ENCODE measurements around the genes SFXN5, EGR4 and SLC4A5.

GRCh38 chr2:72142574-72143400 is 4.9 kb downstream of the CYP26B1 start:
- PRO-cap, 2 experiments = no peak in any of the 2 experiments

GRCh38 chr2:73063746-73064193 is 7.7 kb downstream of the SFXN5 start:
- PRO-cap, 2 experiments = no peak in any of the 2 experiments

DNA sequence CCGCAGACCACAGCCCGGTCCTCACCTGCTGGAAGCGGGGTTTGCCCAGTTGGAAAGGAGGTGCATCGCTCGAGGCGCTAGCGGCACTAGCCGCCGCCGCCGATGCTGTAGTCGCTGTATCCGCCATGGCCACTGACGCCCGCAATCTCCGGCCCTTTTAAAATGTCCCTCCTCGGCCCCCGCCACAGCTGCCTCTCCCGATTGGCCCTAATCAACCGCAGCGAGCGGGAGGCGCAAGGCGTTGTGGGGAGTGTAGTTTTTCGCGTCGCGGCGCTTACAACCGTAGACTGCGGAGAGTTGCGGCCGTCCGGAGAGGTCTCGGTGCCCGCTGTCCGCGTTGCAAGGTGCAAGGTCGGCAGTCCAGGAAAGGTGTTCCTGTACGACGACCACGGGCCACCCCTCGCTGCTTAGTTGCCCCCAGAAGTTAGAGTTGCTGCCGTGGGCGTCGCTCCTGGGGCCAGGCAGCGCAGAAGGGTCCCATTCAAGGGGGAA is at the start of gene SFXN5:
Gene SFXN5, minus strand, starts transcription at position 134 of the 492 bp plus-strand sequence.
- PRO-cap, 2 experiments = peak in 2 of 2 experiments; most common plus-strand start position 285 of the sequence (in 1); most common minus-strand start position 134 of the sequence (in 2)

- PRO-cap, 2 experiments = no peak in any of the 2 experiments
Measured at GRCh38 chr2:73072071-73072629, 638 bp upstream of the SFXN5 start.

GRCh38 chr2:73080544-73081210 is 9.2 kb upstream of the SFXN5 start:
- PRO-cap, 2 experiments = no peak in any of the 2 experiments

- PRO-cap, 2 experiments = no peak in any of the 2 experiments
Measured at GRCh38 chr2:73107453-73108049, 5.2 kb downstream of the RAB11FIP5 start.

- PRO-cap, 2 experiments = no peak in any of the 2 experiments
Measured at GRCh38 chr2:73175519-73176073, 26.8 kb upstream of the NOTO start.

GRCh38 chr2:73226659-73227199 is 6.3 kb downstream of the PRADC1 start:
- PRO-cap, 2 experiments = no peak in any of the 2 experiments

- PRO-cap, 2 experiments = peak in 1 of 2 experiments; most common plus-strand start chr2:73293813 (in 1); most common minus-strand start chr2:73293610 (in 1)
Measured at GRCh38 chr2:73293407-73293924, at the start of gene EGR4. EGR4 (minus strand) TSS chr2:73293548.

DNA sequence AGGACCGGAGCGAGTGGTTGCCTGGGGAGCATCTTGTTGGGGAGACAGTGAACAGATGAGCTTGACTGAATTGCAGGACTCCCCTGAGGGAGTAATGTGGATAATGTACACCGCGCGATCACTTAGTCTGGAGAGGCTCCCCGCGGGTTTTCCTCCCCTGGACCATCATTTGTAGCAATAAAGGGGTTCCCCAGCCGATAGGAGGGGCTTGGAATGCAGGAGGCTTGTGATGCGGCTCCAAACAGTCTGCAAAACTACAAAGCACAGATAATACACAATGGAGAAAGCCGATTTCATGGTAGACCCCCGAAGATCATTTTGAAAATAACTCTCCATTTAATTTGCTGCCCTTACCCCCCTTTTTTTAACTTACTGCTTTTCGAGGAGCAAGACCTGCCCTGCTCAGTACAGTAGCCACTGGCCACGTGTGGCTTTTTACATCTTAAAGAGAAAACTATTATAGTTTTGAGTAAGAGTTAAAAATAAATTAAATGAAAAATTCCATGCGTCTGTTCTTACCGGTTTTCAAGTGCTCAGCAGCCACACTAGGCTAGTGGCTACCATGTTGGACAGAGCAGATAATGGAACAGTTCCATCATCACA is 987 bp downstream of the ALMS1 start:
- PRO-cap, 2 experiments = no peak in any of the 2 experiments

DNA sequence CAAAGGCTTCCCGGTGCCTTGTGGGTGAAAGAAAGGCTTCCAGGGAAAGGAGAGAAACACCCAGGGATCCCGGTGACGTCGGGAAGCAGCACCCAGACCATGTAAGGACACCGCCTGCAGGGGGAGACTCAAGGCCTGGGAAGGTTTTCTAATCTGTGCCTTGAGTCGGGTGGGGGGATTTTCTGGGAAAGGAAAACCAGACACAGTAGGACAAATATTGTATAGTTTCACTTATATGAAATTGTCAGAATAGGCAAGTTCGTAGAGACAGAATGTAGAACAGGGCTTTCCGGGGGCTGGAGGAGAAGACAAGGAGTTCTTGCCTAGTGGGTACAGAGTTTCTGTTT is 42.7 kb upstream of the NAT8 start:
- PRO-cap, 2 experiments = no peak in any of the 2 experiments

- PRO-cap, 2 experiments = no peak in any of the 2 experiments
Measured at GRCh38 chr2:73716341-73717436, 20.5 kb downstream of the TPRKB start.

DNA sequence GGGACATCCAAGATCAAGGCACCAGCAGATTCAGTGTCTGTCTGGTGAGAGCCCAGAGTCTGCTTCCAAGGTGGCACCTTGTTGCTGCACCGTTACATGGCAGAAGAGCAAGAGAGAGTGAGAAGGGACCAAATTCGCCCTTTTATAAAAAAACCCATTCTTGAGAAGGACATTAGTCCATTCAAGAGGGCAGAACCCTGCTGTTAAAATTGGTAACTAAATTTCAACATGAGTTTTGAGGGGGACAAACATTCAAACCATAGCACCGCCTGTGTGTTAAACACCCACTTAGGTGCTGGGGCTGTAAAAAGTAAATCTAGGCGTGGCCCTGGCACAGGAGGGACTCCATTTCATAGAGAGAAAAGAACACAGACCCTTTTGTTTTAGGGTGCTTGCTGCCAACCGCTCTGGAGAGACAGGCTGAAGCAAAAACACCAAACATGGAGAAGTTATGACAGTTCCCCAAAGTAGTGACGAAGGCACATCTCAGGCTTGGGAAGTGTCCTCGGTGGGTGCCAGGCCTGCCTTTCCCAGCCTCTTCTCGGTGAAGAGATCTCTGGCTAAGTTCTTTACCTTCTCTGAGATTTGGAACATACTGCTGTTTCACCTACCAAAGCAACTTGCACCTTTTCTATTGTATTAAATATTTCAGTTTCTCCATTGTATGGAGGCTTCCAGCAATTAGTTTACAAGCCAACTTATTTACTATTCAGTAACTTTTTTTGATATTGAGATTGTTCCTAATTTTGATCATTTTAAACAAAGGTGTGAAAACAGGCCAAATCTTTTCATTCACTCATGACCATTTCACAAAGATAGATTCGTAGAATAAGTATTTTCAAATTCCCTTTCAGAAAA is 5.2 kb downstream of the ACTG2 start:
- PRO-cap, 2 experiments = no peak in any of the 2 experiments

GRCh38 chr2:73925755-73926553 is 726 bp upstream of the DGUOK start:
- PRO-cap, 2 experiments = no peak in any of the 2 experiments

DNA sequence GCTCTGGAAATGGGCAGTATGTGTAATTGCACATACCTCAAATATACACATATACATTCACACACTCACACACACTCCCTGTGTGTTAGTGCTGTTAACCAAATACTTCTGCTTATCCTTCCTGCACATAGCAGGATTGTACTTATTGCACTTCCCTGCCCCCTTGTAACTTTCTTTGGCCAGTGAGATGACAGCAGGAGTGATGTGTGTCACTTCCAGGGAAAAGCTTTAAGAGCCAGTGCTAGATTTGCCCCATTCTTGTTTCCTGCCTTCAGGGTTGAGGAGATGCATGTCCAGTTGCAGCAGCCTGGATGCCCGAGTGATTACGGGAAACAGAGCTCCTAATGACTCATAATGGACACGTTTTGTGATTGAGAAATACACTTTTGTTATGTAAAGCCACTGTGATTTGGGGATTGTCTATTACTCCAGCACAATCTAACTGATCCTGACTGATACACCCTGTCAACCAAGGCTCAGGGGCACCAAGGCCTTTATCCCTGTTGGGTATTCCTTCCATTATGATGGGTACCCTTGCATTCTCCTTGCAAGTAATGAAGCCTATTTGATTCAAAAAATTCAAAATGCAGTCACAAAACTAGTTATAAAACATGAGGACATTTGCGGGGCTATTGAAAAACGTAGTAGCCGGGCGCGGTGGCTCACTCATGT is 5.0 kb upstream of the TET3 start:
- PRO-cap, 2 experiments = peak in 1 of 2 experiments; most common plus-strand start position 258 of the sequence (in 1)

DNA sequence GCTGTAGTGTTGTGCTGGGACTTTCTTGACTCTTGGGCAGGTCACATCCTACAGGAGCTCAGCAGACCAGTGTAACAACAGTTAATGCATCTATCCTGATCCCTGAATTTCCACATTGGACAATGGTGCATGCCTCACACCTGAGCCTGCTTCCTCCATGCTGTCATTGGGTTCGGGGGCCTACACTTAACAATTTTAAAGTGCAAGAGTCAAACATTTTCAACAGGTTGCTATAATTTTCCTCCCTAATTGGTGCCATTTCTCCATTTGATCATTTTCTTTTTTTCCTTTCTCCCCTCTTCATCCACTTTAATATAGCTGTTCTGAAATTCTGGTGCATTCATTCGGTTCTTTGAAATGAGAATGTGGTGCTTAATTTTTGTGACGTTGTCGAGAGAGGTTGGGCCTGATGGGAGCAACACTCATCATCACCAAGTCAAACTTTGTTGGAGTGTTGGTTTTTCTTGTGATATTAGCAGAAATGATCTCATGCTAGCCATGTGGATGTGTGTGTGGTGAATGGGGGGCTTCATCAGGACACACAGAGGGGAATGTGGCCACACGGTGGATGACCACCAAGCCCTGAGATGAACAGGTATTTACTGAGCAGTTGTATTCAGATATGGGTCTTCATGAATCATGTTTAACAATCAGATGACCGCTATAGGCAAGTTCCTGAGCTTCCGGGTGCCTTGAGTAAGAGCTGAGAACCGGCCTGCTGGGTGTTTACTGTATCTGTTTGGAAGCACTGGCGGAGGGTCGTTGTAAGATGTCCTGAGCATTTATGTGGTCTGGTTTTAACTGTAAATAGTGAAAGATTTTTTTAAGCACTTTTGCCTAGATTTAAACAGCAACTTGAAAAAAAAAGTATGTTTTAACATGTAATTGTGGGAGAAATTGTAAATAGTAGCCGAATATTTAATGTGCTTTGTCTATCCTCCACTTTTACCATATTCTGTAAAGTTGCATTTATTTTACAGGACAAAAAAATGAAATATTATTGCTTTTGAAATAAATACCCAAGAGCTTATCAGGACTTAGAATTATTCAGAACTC is 44.1 kb downstream of the BOLA3 start:
- PRO-cap, 2 experiments = no peak in any of the 2 experiments

DNA sequence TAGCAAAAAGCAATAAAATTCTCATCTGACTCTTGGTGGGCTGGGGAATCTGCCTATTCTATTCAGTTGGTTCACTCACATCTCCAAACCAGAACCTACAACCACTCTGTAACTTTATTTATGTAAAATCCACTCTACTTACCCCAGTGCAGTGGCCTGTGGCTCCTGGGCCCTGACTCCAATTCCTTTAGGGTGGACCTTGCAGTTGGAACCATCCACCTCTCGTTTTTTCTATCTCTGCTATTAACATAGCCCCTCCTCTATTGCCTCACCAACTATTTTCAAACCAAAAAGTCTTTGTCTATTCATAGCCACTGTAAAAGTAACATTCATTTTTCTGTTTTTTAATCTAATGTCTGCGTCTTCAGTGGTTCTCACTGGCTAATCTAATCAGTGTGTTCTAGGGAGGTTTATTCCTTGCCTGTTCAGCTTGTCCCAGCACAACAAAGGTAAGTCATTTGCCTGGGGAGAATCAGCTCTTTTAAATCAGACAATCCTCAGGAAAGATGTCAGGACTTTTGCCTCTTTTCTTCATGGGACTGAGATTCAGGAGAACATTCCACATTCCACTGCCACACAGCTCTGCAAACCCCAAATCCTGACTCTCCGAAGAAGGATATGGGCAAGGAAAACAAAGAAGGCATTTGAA is at the start of gene SLC4A5:
Gene SLC4A5, minus strand, starts transcription at position 203 of the 649 bp plus-strand sequence.
- PRO-cap, 2 experiments = no peak in any of the 2 experiments

- PRO-cap, 2 experiments = no peak in any of the 2 experiments
Measured at GRCh38 chr2:74349686-74350070, 6.5 kb upstream of the SLC4A5 start.

GRCh38 chr2:74421929-74422523 is 496 bp downstream of the WDR54 start:
- PRO-cap, 2 experiments = no peak in any of the 2 experiments

GRCh38 chr2:74502088-74503247 is 3.1 kb upstream of the LBX2 start:
- PRO-cap, 2 experiments = no peak in any of the 2 experiments